SK-N-DZ (cell line): ENCODE data around the genes DEFB127, DEFB129 and SIRPD.

DNA sequence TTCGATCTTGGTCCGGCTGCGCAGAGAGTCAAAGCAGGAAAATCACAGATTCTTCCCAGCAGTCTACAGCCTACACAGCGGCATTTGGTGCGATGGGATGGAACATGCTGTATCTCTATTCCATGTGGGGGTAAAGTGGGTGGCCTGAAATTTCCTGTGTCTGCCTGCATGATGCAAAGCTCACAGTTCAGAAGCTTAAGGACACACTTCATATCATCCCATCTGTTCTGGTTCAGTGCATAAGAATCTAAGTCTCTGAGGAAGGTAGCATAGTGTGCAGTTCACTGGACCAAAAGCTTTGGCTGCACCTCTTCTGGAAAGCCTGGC, at the start of gene DEFB127:
DEFB127 (plus strand) TSS at position 238 of the 327 bp plus-strand sequence.
RAMPAGE:
- cytosol, long total RNA: no peak
- nucleus, long total RNA: no peak

RAMPAGE:
- cytosol, long total RNA: no peak
- nucleus, long total RNA: no peak
Observed at GRCh38 chr20:226906-227333, at the start of gene DEFB129. Gene DEFB129 (plus strand): TSS chr20:227258.

GRCh38 chr20:327219-327730, 1.9 kb downstream of the SOX12 start:
RAMPAGE:
- cytosol, long total RNA: no peak
- nucleus, long total RNA: no peak

DNA sequence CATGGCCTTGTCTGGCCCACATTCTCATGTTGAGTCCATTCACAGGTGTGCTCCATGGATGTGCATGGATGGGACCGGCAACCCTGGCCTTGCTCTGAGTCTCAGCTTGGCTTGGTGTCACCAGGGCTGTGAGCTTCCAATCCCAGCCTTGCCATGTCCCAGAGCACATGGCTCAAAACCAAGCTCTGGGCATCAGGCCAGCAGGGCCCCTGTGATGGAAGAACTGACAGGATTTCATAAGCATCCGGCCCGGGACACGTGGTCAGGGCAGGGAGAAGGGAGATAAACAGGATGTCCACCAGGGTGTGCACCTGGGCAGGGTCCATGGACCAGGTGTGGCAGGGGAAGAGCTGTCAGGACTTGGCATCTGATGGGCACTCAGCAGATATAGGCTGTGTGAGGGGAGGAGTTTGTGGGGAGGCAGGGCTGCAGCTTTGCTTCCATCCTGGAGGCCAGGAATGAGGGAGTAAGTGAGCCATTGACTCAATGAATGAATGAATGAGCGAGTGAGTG, 15.5 kb downstream of the NRSN2 start:
RAMPAGE:
- cytosol, long total RNA: no peak
- nucleus, long total RNA: no peak

RAMPAGE:
- cytosol, long total RNA: no peak
- nucleus, long total RNA: no peak
Observed at GRCh38 chr20:642287-642853, 10.6 kb downstream of the SRXN1 start.

DNA sequence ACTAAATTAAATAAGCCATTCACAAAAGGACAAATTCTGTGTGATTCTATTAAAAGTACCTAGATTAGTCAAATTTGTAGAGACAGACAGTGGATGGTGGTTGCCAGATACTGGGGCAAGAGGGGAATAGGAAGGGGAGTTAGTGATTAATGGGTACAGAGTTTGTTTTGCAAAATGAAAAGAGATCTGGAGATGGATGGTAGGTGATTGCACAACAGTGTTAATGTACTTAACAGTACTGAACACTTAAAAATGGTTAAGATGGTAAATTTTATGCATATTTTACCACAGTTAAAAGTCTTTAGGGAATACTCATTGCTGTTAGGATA, 11.6 kb downstream of the PSMF1 start:
RAMPAGE:
- cytosol, long total RNA: no peak
- nucleus, long total RNA: no peak

RAMPAGE:
- cytosol, long total RNA: no peak
- nucleus, long total RNA: no peak
Observed at GRCh38 chr20:1156343-1156611, 28.5 kb downstream of the TMEM74B start.

RAMPAGE:
- cytosol, long total RNA: no peak
- nucleus, long total RNA: no peak
Observed at GRCh38 chr20:1267050-1267597, 1.0 kb downstream of the SNPH start.

DNA sequence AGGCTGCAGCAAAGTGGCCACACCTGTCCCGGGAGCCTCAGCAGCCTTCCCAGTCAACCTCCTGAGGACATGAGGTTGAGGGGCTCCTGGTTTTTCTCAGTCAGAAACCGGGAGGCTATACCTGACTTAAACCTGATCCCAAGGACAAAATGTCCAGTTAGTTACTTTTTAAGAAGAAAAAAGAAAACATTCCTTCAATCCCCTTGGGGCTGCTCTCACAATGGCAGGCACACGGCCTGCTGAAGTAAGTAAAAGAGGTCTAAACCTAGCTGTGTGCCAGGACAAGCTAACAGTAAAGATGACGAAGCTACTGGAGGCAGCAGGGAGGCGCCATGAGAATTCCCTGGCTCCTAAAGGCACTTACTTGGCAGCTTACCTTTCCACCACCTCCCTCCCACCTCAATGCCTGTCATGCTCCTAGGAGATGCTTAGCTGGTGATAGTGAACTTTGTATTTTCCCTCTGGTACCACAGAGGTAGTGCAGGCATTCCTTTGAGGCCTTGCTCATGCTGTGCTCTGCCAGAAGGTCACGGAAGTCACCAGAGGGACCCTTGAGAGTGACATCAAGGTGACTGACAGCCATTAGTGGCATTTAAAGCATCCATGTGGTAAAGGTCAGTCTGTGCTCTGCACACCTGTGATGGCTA, 3.2 kb downstream of the FKBP1A start:
RAMPAGE:
- cytosol, long total RNA: no peak
- nucleus, long total RNA: no peak

GRCh38 chr20:1397653-1397852, 4.7 kb upstream of the FKBP1A start:
RAMPAGE:
- cytosol, long total RNA: no peak
- nucleus, long total RNA: no peak

GRCh38 chr20:1423732-1424089, 30.9 kb upstream of the FKBP1A start:
RAMPAGE:
- cytosol, long total RNA: no peak
- nucleus, long total RNA: no peak

DNA sequence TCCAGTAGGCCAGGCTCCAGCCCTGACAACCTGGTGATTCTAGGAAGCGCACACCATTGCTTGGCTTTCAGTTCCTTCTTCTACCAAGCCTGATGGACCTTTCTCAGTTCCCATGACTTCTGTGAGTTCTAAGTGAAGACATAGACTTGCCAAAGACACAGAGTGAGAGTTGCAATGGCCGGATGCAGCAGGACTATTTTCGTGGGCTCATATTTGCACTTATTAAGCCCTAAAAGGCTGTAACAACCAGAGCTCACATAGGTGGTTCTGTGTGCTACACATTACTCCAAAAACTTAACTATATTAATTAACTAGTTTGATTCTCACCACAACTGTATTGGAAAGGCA, 21.6 kb downstream of the SIRPD start:
RAMPAGE:
- cytosol, long total RNA: no peak
- nucleus, long total RNA: no peak

DNA sequence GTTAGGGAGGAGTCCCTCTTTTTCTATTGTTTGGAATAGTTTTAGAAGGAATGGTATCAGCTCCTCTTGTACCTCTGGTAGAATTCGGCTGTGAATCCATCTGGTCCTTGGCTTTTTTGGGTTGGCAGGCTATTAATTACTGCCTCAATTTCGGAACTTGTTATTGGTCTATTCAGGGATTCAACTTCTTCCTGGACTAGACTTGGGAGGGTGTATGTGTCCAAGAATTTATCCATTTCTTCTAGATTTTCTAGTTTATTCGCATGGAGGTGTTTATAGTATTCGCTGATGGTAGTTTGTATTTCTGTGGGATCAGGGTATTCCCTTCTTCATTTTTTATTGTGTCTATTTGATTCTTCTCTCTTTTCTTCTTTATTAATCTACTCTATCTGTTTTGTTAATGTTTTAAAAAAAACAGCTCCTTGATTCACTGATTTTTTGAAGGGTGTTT, 14.3 kb downstream of the SIRPD start:
RAMPAGE:
- cytosol, long total RNA: no peak
- nucleus, long total RNA: no peak

DNA sequence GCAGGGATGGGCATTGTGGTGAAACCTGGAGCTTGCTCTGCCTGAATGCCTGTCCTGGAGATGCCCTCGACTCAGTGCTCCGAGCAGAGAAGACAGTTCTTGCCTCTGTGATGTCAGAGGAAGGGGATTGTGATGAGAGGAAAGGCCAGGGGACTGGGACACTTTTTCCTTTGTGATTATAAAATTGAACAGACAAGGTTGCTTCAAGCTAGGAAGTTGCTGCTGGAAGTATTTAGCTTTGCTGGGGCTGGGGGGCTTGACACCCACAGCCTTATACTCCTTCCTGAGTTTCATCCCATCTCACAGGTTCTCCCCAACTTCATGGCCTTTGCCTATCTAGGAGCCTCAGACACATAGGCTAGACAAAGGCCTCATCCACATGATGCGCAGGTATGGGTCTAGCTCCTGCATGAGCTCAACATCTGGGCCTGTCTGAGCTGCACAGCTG, at the start of gene SIRPD:
SIRPD (minus strand) TSS at position 66 of the 448 bp plus-strand sequence.
RAMPAGE:
- cytosol, long total RNA: no peak
- nucleus, long total RNA: no peak

DNA sequence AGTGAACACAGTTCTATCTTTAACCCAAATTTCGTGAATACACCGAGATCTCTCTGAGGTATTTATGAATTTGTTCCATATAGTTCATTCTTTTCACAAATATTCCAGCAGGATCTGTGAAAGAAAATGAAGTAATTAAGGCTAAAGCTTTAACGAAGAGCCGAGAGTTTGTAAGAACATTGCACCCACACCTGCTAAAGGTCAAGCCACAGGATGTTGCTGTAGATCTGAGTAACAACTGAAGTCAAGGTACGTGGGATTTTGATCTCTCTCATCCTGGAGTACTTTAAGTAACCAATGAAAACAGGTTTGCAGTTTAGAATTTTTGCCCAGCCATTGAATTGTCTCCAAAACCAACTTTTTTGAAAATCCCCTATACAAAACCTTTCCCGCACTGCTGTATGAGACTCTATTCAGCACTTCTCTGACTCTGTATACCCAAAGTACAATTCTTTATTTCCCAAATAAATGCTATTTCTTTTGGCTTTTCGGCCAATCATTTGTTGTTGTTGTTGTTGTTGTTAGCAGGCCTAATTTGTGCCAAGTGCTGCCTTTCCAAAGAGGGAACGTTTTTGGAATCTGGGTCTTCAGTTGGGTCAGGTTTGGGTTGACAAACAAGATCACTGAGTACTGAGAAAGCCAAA, 14.8 kb upstream of the SIRPG start:
RAMPAGE:
- cytosol, long total RNA: no peak
- nucleus, long total RNA: no peak

DNA sequence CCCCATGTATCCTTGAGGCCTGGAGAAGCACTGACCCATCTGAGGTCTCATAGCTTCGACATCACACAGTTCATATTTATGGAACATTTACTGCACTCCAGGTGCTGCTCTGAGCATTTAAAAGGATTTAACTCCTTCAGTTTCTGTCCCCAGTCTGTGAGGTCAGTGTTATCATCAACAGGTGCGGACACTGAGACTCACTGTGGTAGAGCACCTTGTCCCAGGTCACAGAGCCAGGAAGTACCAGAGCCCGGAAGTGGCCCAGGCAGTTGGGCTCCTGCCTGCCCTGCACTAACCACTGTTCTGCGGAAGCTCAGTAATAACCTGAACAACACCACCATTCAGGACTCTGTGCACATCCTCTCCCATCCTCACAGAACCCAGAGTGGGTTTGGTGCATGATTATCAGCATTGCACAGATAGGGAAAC, 16.7 kb upstream of the SIRPG start:
RAMPAGE:
- cytosol, long total RNA: no peak
- nucleus, long total RNA: no peak

GRCh38 chr20:1776391-1777774, 118.3 kb upstream of the SIRPA start:
RAMPAGE:
- cytosol, long total RNA: no peak
- nucleus, long total RNA: no peak

DNA sequence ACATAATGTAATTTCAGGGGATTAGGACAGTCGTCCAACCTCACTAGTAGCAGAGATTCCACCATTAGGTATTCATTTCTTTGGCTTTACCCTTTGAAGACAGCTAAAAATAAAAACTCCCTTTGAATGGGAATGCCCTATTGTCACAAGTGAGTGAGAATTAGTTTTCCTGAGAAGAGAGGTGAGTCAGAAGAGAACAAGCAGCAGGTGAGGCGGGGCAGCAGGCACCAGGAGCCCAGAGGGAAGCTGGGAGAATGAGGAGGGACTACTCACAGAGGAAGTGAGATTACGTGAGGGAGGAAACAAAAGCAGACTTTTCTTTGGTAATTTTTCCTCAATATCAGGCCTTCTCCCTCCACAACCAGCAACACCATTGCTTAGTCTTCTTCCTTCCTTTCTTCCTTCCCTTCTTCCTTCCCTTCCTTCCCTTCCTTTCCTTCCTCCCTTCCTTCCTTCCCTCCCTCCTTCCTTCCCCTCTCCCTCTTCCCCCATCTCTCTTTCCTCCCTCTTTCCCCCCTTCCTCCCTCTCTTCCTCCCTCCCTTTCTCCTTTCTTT, 66.7 kb upstream of the SIRPA start:
RAMPAGE:
- cytosol, long total RNA: no peak
- nucleus, long total RNA: no peak

RAMPAGE:
- cytosol, long total RNA: no peak
- nucleus, long total RNA: no peak
Observed at GRCh38 chr20:1860484-1861025, 34.7 kb upstream of the SIRPA start.

GRCh38 chr20:1890501-1891256, 4.5 kb upstream of the SIRPA start:
RAMPAGE:
- cytosol, long total RNA: no peak
- nucleus, long total RNA: no peak